Mesangial cell (primary cell): ENCODE measurements around the genes PITPNM3 and MED31.

GRCh38 chr17:5420464-5420757 lies 429 bp downstream of the RPAIN start:
- RAMPAGE, long total RNA: no peak

DNA sequence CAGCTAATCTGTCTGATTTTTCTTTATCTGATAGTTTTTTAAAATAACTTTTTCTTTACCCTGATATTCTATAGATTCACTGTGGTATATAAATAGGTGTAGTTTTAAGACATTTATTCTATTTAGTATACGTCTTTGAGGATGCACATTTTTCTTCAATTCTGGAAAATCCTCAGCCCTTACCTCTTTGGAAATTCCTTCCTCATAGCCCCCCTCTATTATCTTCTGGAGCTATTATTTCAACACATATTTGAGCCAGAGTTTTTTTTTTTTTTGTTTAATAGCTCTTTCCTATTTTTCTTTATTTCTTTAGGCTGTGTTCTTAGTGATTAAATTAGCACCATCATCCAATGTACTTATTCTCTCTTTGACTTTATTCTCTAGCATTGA lies 64.8 kb upstream of the NLRP1 start:
- RAMPAGE, long total RNA: no peak

GRCh38 chr17:6325841-6326097 lies 109.2 kb downstream of the AIPL1 start:
- RAMPAGE, long total RNA: no peak

DNA sequence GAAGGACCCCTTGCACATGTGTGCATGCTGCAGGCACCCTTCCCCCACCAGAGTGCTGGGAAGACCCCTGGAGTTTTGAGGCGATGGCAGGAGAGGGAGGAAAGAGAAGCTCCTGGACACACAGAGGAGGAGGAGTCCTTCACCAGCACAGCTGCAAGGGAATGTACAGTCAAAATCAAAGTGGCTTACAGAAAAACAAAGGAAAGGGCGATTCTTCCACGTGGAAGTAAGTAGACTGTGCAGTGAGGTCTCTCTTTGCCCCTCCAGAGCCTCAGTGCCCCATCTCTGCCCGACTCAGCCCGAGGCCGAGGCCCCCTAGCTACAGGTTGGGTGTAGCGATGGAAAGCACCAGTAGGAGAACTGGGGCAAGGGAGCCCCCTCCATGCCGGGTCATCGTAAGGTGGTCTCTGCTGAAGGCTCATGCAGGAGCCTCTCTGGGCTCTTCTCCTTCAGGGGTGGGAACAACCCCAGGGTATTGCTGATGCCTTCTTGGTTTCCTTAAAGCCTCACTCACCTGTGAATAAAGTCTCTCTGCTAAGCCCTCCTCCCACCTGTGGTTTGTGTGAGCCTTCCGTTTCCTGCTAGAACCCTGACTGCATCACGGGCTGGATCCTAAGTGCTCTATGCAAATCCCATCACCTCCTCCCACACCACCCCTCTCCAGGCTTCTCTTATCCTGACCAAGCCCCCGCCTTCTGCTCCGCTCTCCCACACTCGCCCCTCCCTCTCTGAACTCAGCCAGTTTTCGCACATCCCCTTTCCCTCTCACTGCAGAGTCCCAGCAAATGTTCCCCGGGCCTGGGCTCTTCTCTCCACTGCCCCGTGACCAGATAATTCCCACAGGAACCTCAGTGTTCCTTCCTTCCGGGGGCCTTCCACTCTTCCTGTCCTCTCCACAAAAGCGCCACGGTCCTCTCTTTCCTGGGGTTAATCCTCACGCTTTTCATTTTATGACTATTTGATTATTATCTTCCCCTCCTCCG lies 51.7 kb downstream of the PIMREG start:
- RAMPAGE, long total RNA: no peak

- RAMPAGE, long total RNA: no peak
Observed at GRCh38 chr17:6556044-6557022, at the start of gene PITPNM3. PITPNM3 (minus strand) TSS chr17:6556555.

GRCh38 chr17:6651086-6652047 lies at the start of gene MED31:
MED31 (minus strand) TSS chr17:6651605.
- RAMPAGE, long total RNA: start-site peak on the minus strand at chr17:6651580-6651605, 188 reads

- RAMPAGE, long total RNA: no peak
Observed at GRCh38 chr17:6653296-6654198, 2.0 kb downstream of the C17orf100 start.

GRCh38 chr17:6685859-6686810 lies 27.0 kb downstream of the SLC13A5 start:
- RAMPAGE, long total RNA: no peak

- RAMPAGE, long total RNA: no peak
Observed at GRCh38 chr17:6720653-6721295, 7.6 kb upstream of the SLC13A5 start.

DNA sequence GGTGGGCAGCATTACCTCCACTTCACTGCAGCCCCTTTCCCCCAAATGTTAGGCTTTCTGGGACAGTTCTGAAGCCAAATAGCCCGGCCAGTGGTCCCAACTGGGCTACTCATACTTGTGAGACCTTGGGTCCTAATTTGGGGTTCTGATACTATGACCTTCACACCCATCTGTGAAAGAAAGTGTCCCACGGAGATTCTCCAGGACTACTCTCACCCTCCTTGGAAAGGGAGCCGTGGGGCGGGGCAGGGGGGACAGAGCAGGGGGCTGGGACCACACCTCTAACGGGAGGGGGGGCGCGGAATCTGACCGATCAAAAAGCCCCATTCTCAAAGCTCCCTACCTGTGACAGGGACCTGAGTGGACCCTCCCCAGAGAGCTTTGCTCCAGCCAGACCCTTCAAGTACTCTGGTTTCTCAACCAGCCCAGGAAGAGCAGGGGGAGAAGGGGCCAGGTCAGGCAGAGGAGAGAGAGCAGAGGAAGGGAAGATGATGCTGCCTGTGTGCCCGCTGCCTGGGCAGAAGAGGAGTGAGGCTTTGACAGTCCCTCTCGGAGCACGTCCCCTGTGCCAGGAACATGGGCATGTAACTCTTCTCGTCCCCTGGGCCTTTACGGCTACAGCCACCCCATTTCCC lies 563 bp downstream of the XAF1 start:
- RAMPAGE, long total RNA: no peak

DNA sequence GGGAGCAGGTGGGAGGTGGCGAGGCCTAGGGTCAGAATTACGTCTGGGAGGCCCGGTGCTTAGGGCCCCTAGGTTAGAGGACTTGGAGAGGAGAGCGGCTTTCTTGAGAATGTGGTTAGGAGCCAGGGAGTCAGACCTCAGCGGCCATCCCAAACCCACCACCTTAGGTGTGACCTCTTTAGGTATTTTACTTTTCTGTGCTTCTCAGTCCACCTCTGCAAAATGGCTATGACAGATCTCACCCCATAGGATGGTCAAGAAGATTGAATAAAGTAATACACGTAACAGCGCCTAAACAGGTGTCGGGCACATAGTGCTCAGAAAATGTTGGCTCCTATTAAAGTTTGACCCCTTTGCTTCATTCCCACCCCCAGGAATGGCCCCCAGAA lies 817 bp upstream of the C17orf49 start:
- RAMPAGE, long total RNA: no peak

DNA sequence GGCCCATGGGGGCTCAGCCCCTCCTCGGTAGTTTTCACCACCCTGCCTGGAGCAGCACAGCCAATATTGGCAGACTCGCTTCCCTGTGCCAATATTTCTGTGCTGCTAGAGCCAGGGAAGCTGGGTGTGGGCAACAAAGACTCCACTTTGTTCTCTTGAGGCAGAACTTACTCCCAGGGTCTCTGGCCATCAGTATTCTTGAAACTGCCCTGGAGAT lies 2.9 kb downstream of the C17orf49 start:
- RAMPAGE, long total RNA: no peak

- RAMPAGE, long total RNA: no peak
Observed at GRCh38 chr17:7041940-7042544, 1.9 kb downstream of the SLC16A11 start.

- RAMPAGE, long total RNA: no peak
Observed at GRCh38 chr17:7112710-7113188, 1.9 kb downstream of the ASGR2 start.

DNA sequence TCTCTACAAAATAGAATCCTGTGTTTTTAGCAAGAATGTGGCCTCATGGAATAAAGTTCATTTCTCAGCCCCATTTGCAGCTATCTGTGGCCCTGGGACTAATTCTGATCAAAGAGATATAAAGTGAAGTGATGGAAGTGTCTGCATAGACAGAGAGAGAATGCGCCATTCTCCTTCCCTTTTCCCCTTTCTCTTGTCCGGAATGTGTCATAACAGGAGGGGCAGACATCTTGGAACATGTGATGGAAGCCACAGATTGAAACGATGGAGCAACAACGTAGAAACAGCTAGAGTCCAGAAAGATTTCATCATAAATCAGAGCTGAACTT lies 11.4 kb downstream of the ASGR1 start:
- RAMPAGE, long total RNA: no peak

- RAMPAGE, long total RNA: no peak
Observed at GRCh38 chr17:7213750-7214946, 3.3 kb downstream of the DLG4 start.

DNA sequence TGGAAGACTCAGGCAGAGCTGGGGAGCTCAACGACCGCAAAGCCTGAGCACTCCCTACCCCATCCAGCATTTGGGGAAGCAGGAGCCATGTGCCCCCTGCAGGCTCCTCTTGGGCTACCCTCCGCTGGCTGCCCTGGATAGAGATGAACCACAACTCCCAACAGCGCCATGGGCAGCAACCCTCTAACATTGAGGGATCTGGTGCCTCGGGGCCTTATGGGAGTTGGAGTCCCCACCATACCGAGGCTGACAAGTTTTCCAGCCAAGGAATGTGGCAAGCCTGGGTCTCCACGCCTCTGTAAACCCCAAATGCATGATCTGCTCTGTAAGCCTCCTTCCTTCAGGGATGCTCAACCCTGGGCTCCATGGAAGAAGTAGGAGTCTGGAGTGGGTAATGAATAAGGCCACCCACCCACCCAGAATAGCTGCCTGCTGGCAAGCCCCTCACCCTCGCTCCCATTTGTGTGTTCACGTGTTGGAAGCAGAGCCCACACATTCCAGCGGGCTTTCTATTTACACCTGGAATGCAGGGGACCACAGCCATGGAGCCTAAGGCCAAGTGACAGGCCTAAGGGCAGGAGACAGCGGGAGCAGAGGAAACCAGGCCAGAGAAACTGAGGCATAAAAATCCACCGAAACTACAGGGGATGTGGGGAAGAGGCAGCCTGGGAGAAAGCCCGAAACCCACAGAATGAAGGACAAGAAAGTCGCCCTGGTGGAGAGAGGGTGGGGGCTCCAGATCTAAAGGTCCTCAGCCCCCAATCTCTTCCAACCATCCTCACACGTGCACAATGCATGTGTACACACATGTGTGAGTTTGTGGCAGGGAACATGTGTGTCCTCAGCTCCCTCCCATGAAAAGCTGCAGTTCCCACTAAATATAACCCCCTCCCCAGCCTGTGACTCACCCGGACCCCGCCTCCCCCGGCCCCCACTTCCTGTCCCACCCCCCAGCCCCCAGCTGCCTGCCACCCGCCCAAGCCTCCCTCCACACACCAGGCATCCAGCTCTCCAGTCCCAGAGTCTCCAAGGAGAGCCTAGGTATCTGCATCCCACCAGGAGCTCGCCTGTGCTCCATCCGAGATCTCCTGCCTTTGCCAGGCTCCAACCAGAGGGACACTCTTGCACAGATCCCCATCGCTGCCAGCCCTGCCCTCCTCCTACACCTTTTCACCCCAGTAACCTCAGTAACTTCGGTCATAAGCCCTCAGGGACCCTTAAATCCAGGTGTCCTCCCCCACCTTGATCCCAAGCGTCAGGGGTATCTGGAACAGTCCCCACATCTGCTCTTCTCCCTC lies 2.0 kb downstream of the DLG4 start:
- RAMPAGE, long total RNA: no peak

DNA sequence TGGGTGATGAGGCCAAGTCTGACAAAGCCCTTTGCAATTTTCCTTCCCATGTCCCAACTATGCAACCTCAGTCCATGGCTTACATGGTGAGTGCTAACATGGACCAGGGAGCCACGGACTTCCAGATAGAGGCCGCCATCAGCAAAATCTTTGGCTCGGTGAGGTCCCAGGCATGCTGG lies 3.7 kb downstream of the ACADVL start:
- RAMPAGE, long total RNA: no peak

GRCh38 chr17:7237837-7238864 lies 1.1 kb downstream of the PHF23 start:
- RAMPAGE, long total RNA: start-site peak on the minus strand at chr17:7238242-7238341, 18 reads

GRCh38 chr17:7260774-7261749 lies 1.2 kb downstream of the CLDN7 start:
- RAMPAGE, long total RNA: no peak